Glomerular endothelial cell (primary cell): ENCODE data around the genes FOXD3, PGM1 and AK4.

GRCh38 chr1:62286638-62287336 lies 32.4 kb downstream of the KANK4 start:
- RAMPAGE, long total RNA, result no peak

DNA sequence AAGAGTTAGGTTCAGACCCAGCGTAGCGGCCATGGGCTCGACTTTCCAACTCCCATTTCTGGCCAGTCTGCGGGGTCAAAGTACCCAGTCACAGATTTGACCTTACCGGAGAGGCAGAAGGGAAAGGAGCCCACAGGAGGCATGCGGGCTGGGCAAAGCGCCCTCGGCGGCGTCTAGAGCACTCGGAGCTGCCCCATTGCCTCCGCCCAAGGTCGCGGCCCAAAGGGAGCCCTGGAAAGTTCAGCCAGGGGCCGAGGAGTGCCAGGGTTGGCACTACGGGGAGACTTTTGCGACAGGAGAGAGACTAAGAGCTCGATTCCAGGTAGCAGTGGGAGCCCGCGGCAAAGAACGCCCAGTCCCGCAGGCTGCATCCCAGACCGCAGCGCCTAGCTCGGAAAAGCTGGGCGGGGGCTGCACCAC lies 902 bp downstream of the KANK4 start:
- RAMPAGE, long total RNA, result no peak

DNA sequence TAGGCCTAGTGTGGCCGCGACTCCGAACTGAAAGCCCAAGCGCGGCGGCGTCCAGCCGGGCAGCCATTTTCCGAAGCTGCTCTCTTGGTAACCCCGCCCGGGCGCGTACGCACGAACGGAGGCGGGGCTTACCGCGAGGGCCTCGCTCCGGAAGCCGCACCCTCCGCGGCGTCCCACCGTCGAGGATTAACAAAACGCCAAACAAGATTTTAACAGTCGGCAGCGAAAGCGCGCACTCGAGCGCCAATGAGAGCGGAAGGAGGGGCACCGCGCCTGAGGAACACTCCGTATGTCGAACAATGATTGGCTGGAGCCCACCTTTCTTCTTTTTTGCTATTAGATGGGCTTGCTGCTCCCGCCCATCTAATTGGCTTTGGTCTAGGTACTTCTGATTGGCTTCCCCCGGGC lies 664 bp upstream of the USP1 start:
- RAMPAGE, long total RNA, result no peak

DNA sequence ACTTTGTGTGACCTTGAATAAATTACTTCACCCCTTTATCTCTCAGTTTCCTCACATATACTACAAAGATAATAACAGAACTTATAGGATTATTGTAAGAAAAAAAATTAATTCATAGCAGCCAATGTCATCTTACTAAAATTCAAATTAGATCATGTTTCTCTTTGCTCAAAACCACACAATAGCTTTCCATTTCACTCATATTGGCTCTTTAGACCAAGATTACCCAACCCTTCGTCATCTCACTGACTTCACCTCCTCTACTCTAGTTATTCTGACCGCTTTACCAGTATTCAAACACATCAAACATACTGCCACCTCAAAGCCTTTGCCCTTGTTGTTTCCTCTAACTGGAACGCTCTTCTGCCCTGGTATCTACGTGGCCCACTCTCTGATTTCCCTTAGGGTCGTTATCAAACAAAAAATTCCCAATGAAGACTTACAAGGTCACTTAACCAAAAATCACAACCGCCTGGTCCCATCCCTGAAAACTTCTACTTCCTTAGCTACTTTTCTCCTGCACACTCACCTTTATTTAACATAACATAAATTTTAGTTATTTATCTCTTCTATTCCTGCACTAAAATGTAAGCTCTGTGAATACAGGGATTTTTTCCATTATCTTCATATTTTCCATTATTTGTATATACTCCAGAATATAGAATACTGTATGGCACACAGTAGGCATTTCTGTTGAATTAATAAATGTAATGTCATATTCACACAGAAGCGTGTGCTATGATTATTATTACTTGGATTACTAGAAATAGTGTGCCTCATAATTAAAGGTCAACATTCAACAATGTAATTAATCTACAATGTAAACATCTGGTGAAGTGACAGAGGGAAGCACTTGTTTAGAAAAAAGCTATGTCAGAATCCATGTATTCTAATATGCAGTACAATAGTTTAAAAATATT lies 1.9 kb downstream of the ANGPTL3 start:
- RAMPAGE, long total RNA, result no peak

DNA sequence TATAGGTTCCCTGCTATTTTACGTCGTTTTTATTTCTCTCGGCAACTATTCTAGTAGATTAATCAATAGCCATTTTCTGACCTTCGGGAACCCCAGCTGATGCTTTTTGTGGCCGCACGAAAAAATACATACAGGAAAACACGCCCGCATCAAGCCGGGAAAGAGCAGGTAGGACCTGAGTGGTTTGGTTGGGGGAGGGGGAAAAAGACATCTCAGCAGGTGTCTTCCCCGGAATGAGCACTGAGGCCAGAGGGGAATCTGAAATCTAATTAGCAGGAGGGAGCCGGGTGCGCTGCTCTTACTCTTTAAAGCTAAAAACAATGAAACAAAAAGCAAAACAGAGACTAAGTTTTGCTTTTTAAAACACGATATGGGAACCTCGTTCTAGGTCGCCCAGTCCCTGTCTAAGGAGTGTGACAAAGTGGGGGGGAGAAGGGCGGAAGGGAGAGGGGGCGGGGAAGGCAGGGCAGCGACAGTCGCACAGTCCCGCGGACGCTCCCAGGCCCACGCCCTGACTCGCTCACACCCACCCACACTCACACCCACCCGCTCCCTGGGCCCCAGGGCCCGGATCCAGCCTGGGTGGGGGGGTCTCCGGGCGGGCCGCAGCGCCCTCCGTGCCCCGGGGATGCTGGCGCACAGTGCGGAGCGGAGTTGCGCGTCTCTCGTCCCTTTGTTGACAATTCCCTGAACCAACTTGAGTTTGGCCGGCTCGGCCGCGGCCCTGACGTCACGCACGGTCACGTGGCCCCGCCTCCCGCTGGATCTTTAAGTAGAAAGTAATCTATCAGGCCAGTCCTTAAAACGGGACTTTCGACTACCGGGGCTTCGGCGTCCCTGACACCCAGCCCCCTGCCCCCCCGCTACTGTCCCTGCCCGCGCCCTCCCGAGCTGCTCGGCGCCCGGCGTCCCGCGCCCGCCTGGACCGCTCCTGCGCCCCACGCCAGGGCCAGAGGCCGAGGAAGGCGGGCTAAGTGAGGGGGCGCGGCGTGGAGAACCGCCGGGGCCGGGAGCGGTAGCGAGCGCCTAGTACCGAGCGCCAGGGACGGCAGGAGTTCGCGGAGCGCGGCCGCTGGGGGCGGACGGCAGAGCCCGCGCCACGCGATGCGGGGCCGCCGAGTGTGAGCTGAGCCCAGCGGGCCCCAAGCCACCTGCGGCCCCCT lies at the start of gene FOXD3:
Gene FOXD3, plus strand, starts transcription at position 798 of the 1,163 bp plus-strand sequence.
- RAMPAGE, long total RNA, result no peak

- RAMPAGE, long total RNA, result start-site peak on the plus strand at chr1:63593384-63593422, 142 and 298 reads in 2 replicates
These were observed at the start of gene PGM1 for GRCh38 chr1:63592999-63593523. Gene PGM1, plus strand, starts transcription at chr1:63593411.

DNA sequence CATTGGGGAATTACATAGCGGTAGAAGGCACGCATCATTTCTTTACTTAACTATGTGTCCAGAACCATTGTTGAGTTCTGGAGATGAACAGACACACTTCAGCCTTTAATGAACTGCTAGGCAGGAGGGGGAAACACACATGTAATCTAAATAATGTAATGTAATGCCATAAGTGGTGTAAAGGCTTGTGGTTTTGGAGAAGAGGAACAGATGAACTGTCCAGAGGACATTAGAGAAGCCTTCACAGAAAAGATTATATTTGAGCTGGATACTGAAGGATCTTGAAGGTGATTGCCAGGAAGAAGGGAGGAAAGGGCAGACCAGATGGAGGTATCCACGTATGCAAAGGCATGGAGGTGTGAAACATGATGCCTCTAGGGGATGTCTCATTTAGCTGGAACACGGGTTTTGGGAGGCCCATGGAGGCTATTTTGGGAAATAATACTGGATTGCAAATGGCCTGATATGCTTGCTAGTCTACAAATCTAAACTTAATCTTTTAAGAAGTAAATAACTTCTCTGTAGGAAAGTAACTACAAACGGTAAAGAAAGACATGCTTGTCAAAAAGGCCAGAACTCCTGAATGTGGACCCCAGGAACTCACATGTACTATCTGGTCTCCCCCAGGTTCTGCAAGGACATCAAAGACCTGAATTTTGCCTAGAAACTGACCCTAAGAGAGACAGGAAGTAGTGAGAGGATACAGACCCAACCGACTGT lies 36.7 kb downstream of the ROR1 start:
- RAMPAGE, long total RNA, result no peak

DNA sequence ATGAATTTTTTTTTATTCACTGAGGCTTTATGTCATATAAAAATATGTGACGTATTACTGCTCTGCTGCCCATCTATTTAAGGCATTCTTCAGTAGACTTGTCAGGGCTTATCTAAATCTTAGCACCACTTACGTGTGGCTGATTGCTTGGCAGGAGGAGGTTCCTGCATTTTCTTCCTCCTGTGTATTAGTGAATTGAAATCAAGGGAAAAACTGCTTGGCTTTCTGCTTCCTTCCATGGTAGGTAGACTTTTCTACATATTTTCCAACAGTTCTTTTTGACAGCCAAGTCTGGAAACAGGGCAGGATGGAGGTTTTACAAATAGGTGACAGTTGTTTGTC lies 80.3 kb downstream of the ROR1 start:
- RAMPAGE, long total RNA, result no peak

DNA sequence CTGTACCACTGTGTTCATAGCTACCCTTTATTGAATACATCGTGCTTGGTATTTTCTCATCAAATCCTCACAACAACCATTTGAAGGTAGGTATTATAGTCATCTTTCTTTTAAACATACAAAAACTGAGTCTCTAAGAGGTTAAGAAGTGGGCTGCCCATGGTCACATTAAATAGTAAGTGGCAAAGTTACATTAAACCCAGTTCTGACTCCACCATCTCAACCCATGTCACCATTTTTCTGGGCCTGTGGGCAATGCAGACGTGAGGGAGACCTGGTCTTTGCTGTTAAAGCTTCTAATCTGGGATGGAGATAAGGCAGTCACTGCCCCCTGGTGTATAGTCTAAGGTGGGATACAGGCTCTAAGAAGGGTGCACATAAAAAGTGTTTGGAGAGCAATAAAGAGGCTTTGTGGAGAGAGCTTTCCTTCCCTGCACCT lies 141.2 kb downstream of the ROR1 start:
- RAMPAGE, long total RNA, result no peak

DNA sequence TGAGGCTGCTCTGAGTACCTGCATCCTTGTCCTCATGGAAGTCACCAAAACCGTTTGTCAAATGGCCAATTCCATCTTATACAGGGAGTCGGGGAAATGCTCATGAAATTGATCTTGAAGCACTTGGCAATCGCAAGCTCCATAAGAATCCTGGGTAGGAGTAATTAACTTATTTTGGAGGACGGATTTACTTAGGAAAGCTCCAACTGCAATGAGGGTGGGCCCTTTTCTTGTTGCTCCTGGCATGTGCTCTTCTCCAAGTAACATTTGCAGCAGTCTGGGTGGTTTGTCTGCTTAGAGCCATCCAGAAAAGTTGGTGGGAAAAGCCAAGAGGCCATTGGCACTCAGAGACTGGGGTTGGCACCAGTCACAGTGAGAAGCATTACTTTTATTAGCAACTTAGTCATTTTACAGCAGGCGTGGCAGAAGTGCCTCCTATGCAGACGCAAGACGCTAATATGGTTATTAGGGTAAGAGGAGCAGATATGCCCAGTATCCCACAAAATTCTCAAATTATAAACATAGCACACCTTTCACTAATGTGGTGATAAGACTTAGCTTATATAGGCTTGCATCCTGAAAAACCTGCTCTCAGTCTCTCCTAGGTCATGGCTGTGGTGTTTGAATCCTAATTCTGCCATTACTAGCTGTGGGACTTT lies 154.3 kb downstream of the ROR1 start:
- RAMPAGE, long total RNA, result no peak

DNA sequence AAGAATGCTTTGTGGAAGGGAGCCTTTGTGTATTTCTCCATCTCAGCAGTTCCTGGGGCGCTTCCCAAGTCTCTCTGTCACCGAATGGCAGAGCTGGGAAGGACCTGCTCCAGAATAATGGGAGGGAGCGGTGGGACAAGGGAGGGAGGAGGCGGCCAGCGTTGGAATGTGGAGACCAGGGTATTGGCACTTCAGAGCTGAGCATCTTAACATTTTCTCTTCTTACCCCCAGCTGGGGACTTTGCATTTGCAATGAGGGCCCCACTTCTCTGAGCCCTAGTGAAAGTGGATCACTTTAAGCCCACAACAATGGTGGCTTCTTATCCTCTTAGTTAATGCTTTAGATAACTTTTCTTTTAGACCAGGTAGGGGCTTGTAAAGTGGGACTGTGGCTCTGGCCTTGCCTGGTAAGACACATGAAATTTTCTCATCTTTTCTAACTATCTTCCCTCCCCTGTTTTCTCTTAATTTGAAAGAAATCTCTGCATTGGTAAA lies 24.0 kb downstream of the CACHD1 start:
- RAMPAGE, long total RNA, result no peak

DNA sequence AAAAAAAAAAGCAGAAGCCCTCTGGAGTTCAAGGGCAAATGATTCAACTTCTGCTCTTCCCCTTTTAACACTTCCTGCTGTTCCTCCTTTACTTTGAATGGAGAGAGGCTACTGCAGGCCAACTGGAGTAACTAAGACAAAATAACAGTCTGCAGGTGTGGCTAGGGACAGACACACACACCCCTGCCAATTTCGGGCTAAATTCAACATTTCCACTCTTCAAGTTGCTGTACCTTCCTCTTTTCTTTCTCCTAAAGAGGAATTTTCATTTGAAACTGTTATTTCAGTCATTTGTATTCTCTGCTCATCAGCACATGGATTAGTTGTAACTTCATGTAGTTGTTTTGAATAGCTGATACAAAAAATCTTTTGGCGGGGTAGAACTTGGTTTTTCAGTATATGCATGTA lies 42.5 kb downstream of the CACHD1 start:
- RAMPAGE, long total RNA, result no peak

GRCh38 chr1:64854343-64854996 lies 109.6 kb downstream of the RAVER2 start:
- RAMPAGE, long total RNA, result no peak

GRCh38 chr1:64869140-64869668 lies 97.1 kb downstream of the JAK1 start:
- RAMPAGE, long total RNA, result no peak

DNA sequence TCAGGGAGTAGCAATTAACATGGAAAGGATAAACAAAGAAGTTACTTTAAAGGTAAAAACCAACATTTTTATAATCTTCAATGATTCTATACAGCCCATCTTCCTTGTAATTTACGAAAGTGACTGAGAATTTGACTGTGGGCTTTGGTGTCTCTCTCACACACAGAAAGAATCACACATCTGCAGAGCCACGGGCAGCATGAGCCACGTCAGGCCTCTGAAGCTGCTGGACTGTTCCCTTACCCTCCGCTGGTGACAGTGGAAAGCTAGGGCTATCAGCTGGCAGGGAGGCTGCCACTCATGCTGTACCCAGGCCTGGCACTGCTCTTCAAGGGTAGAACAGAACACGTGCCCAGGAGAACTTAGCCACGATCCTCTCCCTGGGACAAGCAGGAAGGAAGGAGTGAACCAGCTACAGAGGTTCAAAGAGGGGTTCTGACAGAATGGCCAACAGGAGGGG lies 90.8 kb downstream of the JAK1 start:
- RAMPAGE, long total RNA, result no peak

- RAMPAGE, long total RNA, result no peak
These were observed 1.4 kb downstream of the JAK1 start for GRCh38 chr1:64964864-64965447.

- RAMPAGE, long total RNA, result no peak
These were observed 43.8 kb upstream of the JAK1 start for GRCh38 chr1:65009882-65010721.

GRCh38 chr1:65049276-65049995 lies 83.1 kb upstream of the JAK1 start:
- RAMPAGE, long total RNA, result no peak

DNA sequence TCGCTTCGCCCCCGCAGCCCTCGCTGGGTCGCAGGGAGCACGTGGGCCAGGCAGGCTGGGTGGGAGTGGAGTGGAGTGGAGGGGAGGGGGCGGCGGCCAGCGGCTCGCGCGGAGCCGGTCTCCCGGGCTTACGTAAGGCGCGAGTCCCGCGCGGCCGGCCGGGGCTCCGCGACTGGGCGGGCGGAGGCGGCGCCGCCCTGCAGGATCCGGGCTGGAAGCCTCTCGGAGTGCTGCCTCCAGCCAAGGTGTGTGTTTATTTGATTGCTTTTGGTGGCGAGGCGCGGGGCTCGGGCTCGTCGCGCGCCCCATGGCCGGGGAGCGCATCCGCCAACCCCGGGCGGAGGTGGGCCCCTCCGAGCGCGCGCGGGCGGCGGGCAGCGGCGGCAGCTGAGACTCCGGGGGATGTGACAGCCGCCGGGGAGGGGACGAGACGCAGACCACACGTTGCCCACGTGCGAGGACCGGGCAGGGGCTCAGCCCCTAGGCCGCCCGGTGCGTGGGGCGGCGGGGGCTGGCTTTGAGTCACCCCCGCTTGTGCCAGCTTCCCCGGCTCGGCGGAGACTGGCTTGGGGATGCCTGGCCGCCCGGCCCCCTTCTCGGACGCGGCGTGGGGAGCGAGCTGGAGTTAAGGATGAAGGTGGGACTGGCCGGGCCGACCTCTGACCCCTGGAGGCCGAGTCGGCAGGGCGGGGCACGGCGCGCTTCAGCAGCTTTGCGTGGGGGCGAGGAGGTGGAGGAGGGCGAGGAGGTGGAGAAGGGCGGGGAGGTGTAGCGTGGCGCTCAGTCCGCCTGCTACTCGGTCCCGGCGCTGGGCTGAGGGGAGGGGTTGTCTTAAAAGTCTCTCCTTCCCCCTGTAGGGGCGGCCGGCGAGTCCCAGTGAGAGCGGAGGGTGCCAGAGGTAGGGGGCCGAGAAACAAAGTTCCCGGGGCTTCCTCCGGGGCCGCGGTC lies at the start of gene AK4:
Gene AK4, plus strand, starts transcription at position 783 of the 948 bp plus-strand sequence.
- RAMPAGE, long total RNA, result start-site peak on the plus strand centred at position 193 of the sequence, 81 bp wide, 194 and 135 reads in 2 replicates; start-site peak on the plus strand centred at position 761 of the sequence, 32 bp wide, 81 and 45 reads in 2 replicates

- RAMPAGE, long total RNA, result no peak
These were observed 105.0 kb downstream of the LEPR start for GRCh38 chr1:65525153-65526151.